Zone of skin (tissue), 1 donor: ENCODE results near the genes BVES and PREP.

- RRBS = no CpG with 5 or more reads among the region's 8 CpGs
Measured at GRCh38 chr6:100463180-100463542, 1.6 kb downstream of the SIM1 start.

- RRBS = 47% methylated on average over 10 of the region's 27 CpGs
Measured at GRCh38 chr6:101399312-101399772, 5.8 kb downstream of the GRIK2 start.

DNA sequence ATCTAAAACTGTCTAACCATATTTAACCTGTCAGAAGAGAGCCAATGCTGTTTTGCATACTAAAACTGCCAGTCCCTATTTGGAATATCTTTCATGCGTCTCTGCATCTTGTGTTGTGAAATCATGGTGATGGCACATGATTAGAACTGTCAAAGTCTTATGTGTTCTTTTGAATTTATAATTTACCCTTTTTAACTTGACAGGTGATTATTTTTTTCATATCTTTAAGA lies 1159.3 kb downstream of the GRIK2 start:
- RRBS = no CpG with 5 or more reads among the region's 1 CpG

GRCh38 chr6:104489317-104489650 lies 370.4 kb downstream of the HACE1 start:
- RRBS = no CpG with 5 or more reads among the region's 21 CpGs

- RRBS = 13% methylated on average over 39 of the region's 117 CpGs
Measured at GRCh38 chr6:104940794-104941818, 15.8 kb upstream of the LIN28B start.

DNA sequence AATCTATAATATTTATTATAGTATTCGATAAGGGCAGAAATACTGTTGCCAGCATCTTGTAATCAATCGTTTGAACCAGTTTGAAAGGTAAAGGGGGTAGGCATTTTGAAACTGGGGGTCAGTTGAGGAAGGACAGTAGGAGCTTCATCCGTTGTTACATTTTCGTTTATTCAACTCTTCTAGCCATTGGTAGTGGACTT lies 1.1 kb upstream of the LIN28B start:
- RRBS = no CpG with 5 or more reads among the region's 4 CpGs

DNA sequence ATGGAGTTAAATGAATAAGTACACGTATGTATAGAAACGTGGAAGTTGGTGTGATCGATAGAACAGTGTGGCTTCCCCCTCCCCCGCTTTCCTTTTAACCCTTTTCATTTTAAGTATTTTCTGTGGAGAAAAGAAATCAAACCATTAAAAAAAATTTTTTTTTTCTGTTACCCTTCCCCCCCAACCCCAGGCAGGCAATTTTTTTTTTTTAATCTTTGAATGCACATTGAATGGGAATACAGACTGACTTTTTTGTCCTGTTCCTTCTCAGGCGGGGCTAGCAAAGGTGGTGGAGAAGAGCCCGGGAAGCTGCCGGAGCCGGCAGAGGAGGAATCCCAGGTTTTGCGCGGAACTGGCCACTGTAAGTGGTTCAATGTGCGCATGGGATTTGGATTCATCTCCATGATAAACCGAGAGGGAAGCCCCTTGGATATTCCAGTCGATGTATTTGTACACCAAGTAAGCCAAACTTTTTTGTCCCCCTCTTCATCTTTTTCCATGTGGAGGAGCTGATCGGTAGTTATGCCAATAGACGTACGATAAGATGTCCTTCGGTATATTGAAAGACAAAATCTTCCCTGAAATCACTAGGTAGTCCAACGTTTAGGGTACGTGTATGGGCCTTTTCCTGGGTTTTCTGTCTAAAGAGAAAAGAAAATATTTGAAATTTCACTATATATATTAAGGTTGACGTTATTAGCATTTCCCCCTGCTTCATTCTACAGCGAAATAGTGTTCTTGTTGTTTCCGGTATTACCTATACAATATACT lies 1.1 kb downstream of the LIN28B start:
- RRBS = no CpG with 5 or more reads among the region's 22 CpGs

GRCh38 chr6:104996386-104996709 lies 39.4 kb downstream of the LIN28B start:
- RRBS = no CpG with 5 or more reads among the region's 1 CpG

DNA sequence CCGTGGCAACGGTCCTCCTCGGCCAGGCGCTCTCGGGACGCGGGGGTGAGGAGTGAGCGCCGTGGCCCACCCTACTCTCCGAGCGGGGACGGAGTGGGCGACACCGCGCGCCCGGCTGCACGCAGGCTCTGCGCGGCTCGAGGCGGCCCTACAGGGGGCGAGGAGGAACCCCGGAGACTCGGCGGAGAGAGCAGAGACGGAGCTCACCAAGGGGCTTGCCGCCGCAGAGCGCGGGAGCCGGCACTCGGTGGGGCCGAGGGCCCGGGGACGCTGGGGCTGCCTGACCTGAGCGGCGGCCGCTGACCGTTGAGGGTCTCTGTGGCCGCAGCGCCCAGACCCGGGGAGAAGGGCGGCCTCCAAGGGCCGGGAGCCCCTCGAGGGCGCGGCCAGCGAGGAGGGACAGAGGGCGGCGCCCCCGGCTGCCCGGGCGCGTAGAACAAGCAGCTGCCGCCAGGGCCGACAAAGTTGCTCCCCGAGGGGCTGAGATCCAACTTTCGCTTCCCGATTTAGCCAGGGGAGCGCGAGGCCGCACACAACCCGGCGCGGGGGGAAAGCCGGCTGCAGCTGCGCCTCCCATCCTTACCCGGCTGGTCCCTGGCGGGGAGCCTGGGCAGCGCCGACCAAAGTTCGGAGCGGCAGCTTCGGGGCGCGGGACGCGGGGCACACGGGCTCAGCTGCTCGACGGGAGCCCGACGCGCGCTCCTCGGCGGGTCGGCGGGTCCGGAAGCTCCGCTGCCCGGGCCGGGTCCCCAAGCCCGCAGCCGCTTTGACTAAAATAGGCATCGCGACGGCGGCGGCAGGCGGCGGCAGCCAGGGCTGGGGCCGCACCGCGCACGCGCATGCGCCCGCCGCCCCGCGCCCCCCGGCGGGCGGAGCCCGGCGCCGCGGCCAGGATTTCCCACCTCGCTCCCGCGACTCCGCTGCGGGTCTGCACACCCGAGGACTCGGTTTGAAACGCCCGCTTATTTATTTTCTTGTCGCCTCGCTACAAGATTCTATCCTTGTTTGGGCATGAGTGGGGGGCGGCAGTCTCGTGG lies at the start of gene BVES:
Gene BVES (minus strand): TSS at position 772 of the 1,037 bp plus-strand sequence.
- RRBS = 1% methylated on average over 41 of the region's 133 CpGs

DNA sequence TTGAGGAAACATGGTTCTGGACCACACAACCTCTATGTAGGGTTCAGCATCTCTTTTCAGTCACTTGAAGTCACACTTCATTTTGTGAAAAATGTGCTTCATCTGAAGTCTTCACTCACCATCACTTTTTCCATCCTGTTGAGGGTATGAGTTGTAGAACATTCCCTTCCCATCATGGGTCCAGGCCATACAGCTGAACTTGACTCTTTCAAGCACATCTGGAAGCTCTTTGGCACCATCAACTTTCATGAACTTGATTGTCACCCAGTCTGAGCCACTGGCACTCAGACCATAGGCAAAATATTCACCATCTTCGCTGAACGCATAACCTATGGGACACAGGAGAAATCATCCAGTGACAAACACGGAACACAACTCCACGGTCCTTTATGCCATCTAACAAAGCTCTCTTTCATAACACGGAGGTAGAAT lies 29.6 kb downstream of the PREP start:
- RRBS = no CpG with 5 or more reads among the region's 5 CpGs

- RRBS = 1% methylated on average over 39 of the region's 85 CpGs
Measured at GRCh38 chr6:105402923-105403821, at the start of gene PREP. Gene PREP, minus strand, starts transcription at chr6:105403082.

GRCh38 chr6:105643910-105644382 lies 241.1 kb upstream of the PREP start:
- RRBS = no CpG with 5 or more reads among the region's 4 CpGs

DNA sequence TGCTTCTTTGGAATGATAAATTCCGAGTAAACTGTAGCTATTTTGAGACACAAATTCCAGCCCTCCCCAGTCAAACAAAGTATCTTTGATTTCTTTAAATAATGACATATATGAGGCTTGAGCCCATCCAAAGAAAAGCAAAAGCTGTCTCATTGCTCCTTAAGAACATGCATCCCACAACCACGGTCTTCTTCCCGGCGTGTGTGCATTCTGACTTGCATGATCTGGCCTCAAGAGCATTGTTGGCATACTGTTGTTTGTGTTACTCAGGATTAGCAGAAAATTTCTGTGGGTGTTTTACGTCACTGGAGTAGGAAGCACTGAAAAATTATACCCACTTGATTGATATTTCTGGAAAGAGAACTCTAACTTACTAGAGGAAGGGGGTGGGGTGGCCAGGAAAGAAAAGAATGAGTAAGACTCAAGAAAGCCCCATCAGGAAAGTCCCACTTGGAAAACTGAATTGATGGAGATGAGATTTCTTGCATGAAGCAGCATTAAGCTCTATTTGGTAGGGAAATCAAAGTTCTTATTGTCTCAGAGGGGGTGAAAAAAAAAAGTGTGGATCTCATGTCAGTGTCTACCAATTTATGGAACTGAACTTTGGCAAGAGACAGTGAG lies 326.2 kb upstream of the PRDM1 start:
- RRBS = no CpG with 5 or more reads among the region's 5 CpGs

DNA sequence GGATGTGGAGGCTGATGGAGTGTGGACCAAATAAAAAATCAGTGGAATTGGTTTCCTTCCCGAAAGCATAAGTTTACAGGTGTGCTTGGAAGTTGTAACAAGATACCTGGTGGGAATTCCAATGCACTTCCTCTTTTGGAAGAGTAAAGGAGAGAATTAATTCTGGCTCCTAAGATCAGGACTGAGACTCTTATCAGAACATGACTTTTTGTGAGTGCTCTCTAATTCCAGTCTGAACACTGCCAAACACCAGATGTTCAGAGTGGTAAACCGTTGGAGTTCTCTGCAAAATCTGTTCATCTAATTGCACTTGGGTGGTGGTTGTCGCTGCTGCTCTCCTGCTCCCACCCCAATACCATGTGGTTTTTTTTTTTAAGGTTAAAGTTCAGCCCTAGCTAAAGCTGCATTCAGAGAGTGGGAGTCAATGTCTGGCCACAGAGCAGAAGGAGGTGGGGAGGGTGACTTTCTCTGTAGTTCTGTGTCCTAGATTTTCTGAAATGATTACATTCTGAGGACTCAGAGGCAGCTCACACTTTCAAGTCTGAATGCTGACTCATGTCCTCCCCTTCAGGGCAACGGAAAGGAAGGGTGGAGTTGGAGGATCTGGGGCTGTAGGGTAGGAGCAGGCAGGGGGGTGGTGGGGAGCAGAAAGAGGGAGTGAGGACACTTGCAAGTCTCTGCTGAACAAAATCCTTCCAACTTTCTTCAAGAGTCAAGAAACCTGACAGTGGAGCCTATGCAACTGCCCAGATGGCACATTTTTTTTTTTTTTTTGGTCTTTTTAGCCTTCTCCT lies 275.8 kb upstream of the PRDM1 start:
- RRBS = no CpG with 5 or more reads among the region's 4 CpGs

- RRBS = 7% methylated on average over 9 of the region's 56 CpGs
Measured at GRCh38 chr6:105981018-105981819, 104.9 kb upstream of the PRDM1 start.

DNA sequence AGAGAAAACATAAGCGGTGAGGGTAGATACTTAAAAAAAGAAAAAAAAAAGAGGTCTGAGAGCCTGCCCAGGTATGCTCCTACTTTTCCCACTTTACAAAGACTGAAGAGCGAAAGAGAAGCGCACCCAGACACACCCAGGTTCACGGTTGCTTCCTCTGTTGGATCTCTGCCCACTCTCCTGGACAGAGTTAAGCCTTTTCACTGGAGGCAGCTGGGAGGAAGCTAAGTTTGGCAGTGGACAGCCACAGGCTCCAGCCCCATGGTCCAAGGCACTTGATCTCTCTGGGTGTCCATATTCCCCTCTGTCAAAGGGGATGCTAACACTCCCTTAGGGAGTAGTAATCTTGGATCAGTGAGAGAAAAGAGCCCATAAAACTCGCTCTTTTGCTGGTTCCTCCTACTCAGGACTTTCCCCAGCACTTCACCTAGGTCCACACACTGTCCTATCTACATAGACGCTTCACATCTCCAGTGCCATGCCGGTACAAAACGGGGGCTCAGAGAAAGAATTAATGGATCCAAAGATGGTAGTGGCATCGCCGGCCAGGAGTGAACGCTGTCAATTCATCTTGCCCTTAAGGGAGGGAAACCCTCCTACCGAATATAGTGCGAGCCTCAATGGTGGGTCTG lies 100.6 kb upstream of the PRDM1 start:
- RRBS = no CpG with 5 or more reads among the region's 13 CpGs

DNA sequence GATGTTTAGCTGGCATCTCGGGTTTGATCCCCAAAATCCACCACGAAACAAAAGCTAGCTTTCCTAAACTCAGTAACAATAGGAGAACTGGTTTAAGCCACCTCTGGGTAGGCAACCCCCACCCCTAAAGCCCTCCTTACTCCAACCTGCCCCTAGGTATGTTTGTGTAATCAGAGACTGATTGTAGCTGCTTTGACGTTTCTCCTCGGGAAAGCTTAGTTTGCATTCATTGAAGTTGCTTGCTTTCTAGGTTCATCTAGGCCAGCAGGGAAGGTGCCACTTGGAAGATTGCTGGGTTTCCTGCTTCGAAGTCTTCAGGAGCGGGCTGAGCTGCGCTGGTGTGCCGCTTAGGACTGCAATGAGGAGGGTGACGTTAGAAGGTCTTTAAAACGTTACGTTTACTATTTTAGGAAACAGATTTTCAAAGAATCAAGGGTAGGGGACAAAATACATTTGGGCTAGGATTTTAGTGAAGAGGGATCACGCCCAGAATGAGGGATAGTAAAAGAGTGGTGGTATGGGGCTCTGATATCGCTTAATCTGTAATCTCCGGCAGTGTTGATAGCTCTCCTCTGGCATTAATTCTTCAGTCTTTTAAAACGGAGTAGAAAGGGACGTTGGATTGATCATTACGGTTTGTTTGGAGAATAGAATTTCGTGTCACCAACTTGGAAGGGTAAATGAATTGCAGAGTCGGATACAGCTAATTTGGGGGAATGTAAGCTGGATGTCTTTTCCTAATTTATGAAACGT lies 92.7 kb upstream of the PRDM1 start:
- RRBS = no CpG with 5 or more reads among the region's 20 CpGs

DNA sequence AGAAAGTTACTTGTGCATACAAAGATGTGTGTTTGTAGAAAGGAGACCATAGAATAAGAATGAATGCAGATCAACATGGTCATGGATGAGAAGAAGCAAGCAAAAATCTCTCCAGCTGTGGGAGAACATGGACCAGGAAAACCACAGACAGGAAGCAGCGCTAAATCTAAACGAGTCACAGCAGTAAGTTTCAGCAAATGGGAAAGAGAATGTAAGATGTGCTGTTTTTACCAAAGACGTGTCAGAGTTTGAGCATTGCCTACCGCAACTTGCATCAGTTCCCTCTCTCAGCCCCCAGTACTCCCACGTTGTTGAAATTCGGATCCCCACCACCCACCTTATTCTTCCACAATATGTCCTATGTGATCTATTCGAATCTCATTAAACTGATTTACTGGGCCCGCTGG lies 59.4 kb upstream of the PRDM1 start:
- RRBS = no CpG with 5 or more reads among the region's 8 CpGs

GRCh38 chr6:106087968-106088470 lies 1.9 kb downstream of the PRDM1 start:
- RRBS = no CpG with 5 or more reads among the region's 8 CpGs